Measurements from ENCODE around the gene CCDC141.

DNA sequence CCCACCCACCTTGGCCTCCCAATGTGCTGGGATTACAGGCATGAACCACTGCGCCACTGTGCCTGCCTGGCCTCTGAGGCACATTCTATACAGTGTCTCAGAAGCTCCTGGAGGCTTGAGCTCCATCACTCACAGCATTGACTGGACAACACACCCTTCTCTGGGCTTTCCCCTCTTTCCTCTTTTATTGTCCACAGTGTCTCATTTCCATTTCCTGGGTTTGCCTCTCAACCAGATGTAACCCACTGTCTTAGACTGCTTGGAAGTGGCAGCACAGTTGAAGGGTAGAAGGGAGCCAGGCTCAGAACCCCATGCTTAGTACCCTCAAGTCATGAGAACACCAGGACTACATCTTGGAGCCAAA is 208.1 kb downstream of the MTX2 start:
- PRO-cap, 3 experiments: no peak in any of the 3 experiments
- RRBS: no CpG with 5 or more reads among the region's 1 CpG

DNA sequence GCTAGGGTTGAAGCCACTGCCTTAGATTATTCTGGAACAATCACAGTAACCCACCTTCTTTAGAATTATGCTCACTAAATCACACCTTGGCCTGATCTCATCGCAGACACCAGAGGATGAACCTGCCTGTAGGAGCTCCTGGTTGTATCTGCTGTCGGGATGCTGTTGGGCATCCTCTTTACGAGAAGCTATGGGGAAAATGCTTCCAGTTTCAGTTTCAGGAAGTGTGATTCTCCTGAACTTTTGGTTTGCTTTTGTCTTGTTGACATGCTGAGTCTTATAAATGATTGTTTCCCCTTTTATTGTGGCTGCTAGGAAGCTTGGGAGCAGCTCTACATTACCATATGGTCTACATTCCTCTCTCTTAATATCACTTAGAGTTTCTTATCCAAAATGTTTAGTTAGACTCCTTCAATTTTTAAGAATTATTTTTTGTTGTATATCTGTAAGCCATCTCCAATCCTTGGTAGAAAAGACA is 227.5 kb downstream of the MTX2 start:
- PRO-cap, 3 experiments: no peak in any of the 3 experiments
- RRBS: no CpG with 5 or more reads among the region's 3 CpGs

- PRO-cap, 3 experiments: peak in 3 of 3 experiments; most common plus-strand start chr2:176637868 (in 3); most common minus-strand start chr2:176637593 (in 3)
- RRBS: 2% methylated on average over 45 of the region's 114 CpGs
Observed at GRCh38 chr2:176637243-176638619, 368.5 kb downstream of the MTX2 start.

- PRO-cap, 3 experiments: no peak in any of the 3 experiments
- RRBS: no CpG with 5 or more reads among the region's 8 CpGs
Observed at GRCh38 chr2:176643678-176644140, 374.5 kb downstream of the MTX2 start.

DNA sequence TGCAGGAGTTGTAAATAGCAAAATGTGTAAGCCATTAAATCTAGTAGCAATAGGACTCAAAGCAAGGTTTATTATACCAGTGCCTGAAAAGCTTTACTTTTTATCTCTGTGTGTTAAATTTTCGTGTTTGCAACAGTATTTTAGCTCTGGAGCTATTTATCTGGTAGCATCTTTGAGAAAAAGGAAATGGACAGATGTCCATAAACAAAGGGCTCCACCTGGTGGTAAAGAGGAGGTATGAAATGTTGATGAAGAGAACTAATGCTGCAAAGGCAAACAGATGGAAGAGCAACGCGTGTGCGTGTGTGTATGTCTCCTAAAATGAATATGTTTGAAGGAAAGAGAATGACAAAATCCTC is 383.0 kb downstream of the MTX2 start:
- PRO-cap, 3 experiments: no peak in any of the 3 experiments
- RRBS: no CpG with 5 or more reads among the region's 4 CpGs

- PRO-cap, 3 experiments: no peak in any of the 3 experiments
- RRBS: no CpG with 5 or more reads among the region's 4 CpGs
Observed at GRCh38 chr2:177174360-177174796, 38.2 kb upstream of the HNRNPA3 start.

DNA sequence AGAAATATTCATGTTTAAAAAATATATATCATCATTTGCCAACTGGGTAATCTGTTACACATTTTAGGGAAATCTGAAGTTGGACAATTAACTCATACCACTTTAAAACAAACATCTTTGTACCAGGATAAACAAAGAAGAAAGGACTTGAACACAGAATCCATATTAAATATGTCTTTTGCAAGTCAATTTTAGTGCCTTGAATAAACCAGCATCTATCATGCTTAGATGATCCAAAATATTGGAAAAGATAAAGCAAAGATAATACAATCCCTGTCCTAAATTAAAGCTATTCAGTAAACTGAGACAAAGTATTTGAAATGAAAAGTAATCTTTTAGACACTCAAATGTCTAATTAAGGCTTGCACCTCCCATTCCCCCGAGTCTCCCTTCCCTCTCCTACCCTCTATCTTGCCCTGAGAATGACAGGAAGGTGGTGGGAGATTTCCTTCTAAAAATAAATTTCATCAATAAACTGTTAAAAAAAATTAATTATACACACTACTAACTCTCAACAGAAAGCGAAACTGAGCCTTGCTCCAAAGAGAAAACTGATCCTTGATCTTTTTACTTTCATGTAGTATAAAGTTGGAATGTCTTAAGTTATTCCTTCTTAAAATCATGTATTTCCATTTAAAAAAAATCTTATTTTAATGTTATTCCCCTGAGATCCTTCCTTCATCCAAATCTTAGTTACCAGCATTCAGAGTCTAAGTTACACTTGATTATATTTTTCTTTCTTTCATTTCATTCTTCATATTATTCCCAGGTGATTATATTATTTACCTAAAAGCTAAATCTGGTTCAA is 23.7 kb downstream of the NFE2L2 start:
- PRO-cap, 3 experiments: no peak in any of the 3 experiments
- RRBS: no CpG with 5 or more reads among the region's 2 CpGs

- PRO-cap, 3 experiments: no peak in any of the 3 experiments
- RRBS: no CpG with 5 or more reads among the region's 2 CpGs
Observed at GRCh38 chr2:177327996-177328377, 63.5 kb upstream of the NFE2L2 start.

DNA sequence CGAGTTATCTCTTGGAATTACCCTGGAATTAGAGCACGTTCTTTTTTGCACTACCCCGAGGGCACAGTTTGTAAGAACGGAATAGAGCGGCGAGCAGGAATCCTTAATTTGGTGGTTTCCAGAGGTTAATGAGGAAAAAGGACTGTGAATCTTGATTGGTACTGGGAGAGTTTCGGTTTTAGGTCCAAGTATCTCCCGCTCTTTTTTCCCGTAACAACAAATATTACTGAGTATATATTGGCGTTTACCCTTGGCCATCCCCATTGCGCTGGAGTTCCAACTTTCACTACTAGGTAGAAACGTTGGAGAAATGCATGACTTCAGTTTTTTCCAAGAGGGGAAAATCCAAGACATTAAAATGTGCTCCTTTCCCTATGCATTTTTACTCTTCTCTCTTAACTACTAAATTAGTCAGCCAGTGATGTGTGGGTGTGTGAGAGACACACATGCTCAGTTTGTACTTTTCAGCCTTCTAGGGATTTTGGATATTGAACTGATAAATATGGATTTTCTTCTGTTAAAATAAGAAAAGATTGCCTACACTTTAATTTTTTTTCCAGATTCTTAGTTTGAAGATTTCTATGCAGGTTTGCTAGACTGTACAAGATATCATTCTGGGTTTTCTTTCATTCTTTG is 811 bp upstream of the TTC30B start:
- PRO-cap, 3 experiments: no peak in any of the 3 experiments
- RRBS: no CpG with 5 or more reads among the region's 12 CpGs

DNA sequence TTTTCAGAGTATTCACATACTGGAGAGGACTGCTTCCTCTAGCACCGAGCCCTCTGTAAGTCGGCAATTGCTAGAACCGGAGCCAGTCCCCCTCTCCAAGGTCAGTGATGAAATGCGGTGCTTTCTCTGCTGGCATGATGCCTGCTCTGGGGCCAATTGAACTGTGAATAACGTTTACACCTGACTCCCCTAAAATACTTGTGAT is 126.9 kb downstream of the PRKRA start:
- PRO-cap, 3 experiments: no peak in any of the 3 experiments
- RRBS: no CpG with 5 or more reads among the region's 5 CpGs

- PRO-cap, 3 experiments: no peak in any of the 3 experiments
- RRBS: no CpG with 5 or more reads among the region's 4 CpGs
Observed at GRCh38 chr2:178528299-178528498, 47.9 kb downstream of the PLEKHA3 start.

GRCh38 chr2:178606075-178606411 is 125.8 kb downstream of the PLEKHA3 start:
- PRO-cap, 3 experiments: no peak in any of the 3 experiments
- RRBS: no CpG with 5 or more reads among the region's 1 CpG

- PRO-cap, 3 experiments: no peak in any of the 3 experiments
- RRBS: no CpG with 5 or more reads among the region's 5 CpGs
Observed at GRCh38 chr2:178635271-178635773, 155.1 kb downstream of the PLEKHA3 start.

- PRO-cap, 3 experiments: no peak in any of the 3 experiments
- RRBS: no CpG with 5 or more reads among the region's 8 CpGs
Observed at GRCh38 chr2:178767833-178768592, 39.2 kb downstream of the TTN start.

GRCh38 chr2:178785599-178785881 is 21.7 kb downstream of the TTN start:
- PRO-cap, 3 experiments: no peak in any of the 3 experiments
- RRBS: no CpG with 5 or more reads among the region's 3 CpGs

GRCh38 chr2:178794770-178795429 is 12.3 kb downstream of the TTN start:
- PRO-cap, 3 experiments: no peak in any of the 3 experiments
- RRBS: no CpG with 5 or more reads among the region's 10 CpGs

- PRO-cap, 3 experiments: no peak in any of the 3 experiments
Observed at GRCh38 chr2:178808090-178808515, 880 bp upstream of the TTN start.

DNA sequence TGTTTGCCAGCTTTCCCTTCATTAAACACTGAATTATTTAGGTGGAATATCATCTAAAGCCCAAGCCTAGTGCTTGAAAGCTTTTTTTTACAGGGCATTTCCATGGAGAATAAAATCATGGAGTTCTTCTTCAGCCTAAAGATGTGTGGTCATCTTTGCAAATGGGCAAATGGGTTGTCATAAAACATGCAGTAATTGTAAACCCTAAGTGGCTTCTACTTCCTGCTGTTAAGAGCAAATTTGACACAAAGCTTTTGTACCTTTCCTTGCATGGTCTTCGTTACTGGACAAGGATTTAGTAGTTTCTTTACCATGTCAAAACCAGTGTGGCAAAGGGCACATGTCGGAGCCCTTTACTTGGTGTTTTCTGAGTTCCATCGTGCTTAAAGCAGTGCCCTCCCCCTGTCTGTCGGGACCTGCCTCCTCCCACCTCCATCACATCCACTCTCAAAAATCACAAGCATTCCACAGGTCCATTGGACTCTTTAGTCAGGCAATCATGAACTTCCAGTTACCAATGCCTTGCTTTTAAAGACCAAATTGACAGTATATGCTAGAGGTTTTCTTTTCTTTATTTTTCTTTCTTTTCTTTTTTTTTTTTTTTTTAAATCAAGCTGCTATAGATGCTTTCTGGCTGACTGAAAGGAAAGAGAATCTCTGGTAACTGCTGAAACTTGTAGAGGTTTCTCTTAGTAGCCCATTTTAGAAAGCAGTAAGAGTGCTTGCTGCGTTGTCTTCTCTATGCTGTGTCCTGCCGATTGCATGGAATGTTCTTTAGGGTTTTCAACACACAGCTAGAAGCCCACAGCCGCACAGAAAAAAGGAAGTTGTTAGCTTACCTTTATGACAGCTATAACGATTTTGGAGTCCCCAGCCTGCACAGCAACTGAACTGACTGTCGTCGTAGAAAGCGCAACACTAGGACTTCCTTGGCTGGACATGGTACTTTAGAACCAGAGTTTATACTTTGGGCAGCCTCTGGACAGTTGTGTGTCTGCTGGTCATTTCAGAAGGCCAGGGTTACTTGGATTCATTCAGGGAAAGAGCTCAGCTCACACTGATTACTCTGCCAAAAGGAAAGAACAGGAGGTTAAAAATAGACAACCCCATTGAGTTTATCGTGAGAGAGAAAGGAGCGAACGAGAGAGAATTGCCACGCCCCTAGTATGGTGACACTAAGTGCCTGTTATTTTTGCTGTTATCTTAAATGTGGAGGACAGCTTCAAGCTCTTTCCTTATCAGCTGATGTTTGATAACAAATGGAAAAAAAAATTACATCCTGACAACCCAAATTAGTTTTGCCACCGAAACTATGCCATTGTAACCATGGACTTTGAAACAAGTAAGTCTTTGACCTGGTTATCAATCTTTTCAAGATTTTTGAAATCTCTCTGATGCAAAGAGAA is at the start of gene CCDC141:
TSS of gene CCDC141 (minus strand) at position 1,137 of the 1,406 bp plus-strand sequence.
- PRO-cap, 3 experiments: no peak in any of the 3 experiments
- RRBS: no CpG with 5 or more reads among the region's 16 CpGs

DNA sequence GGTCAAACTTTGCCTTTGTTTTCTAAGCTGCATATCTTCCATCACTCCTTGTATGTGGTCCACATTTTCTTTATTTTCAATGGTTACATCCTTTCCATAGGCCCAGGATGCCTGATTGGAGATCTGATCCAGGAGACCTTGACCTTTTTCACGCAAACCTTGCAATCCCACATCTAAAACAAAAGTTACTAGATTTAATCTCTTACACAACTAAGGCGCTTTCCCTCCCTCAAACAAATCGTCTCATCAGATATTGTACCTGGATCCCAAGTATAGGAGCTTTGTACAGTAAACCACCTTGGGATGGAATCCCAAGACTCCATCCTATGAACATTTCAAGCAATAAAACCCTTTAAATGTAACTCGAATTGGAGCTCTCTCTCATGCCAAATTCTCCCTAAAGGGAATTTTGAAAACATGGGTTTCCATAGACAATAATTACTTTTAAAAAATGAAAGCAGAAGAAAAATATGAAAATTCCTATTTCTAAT is 71.9 kb upstream of the CCDC141 start:
- PRO-cap, 3 experiments: no peak in any of the 3 experiments
- RRBS: no CpG with 5 or more reads among the region's 4 CpGs

GRCh38 chr2:179227672-179228256 is 36.9 kb downstream of the SESTD1 start:
- PRO-cap, 3 experiments: no peak in any of the 3 experiments
- RRBS: no CpG with 5 or more reads among the region's 7 CpGs

All from breast (tissue), 4 donors.